Mesenchymal stem cell of the bone marrow (primary cell): Measurements from ENCODE around the genes ISLR2, ARID3B and SCAMP5.

DNA sequence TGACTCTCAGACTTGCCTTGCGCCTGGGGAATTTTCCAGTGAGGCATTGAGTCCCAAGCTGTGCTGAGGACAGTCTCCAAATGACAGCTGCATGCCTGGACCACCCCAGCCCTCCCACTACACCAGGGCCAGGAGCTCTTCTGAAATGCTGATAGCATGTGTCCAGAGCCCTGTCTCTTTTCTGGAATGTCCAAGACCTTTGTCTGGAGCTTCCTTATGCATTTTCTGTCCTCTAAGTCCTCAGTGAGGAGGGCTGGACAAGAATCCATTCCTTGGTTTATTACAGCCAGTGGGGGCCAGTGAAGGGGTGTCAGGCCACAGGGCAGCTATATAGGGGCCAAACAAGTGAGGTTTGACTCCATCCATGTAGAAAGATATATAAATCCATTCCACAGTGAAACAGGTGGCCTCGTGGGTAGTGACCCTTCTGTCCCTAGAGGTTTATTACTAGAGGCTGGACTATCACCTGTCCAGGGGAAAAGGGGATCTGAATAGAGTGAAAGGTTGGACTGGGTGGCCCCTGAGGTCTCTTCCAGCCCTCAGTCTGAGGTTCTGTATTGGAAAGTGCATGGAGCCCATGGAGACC lies 40.2 kb downstream of the PML start:
- CAGE, long polyA plus RNA = no peak

GRCh38 chr15:74040311-74041076 lies 41.9 kb downstream of the GOLGA6A start:
- CAGE, long polyA plus RNA = no peak

GRCh38 chr15:74129789-74130734 lies at the start of gene ISLR2:
TSS of gene ISLR2 (plus strand) at chr15:74130586.
- CAGE, long polyA plus RNA = no peak

GRCh38 chr15:74378736-74379268 lies 11.4 kb upstream of the CYP11A1 start:
- CAGE, long polyA plus RNA = no peak

DNA sequence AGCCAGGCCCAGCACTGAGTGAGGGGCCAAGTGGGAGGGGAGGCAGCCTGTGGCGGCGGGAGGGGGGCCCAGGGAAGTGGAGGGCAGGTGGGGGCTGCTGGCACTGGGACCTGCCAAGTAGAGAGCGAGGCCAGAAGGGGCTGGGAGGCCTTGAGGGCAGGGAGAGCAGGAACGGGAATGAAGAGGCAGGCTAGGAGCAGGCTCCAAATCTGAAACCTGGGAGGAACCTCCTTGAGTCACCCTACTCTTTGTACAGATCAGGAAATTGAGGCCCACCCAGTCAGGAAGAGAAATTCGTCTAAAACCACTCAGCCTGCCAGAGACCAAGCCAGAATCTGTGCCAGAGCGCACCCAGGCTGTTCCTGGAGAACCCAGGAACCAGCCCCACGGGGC lies 14.6 kb upstream of the CYP11A1 start:
- CAGE, long polyA plus RNA = no peak

GRCh38 chr15:74385667-74386091 lies 18.2 kb upstream of the CYP11A1 start:
- CAGE, long polyA plus RNA = no peak

GRCh38 chr15:74402851-74403510 lies 30.8 kb downstream of the SEMA7A start:
- CAGE, long polyA plus RNA = no peak

DNA sequence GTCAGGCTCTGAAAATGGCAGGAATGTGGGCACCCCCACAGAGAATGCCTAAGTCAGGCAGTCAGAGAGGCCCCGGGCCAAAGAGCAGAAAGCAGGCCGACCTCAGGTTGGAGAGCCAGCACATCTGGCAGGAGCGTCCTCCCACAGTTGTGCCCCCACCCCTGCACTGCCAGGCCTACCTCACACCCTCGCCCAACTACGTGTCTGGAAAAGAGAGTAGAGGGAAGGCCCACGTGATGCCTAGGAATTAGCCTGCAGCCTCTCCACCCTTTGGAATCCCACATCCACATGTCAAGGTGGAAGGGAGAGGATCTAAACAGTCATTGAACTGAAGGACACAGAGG lies 10.7 kb downstream of the SEMA7A start:
- CAGE, long polyA plus RNA = no peak

GRCh38 chr15:74423751-74424532 lies 9.8 kb downstream of the SEMA7A start:
- CAGE, long polyA plus RNA = no peak

DNA sequence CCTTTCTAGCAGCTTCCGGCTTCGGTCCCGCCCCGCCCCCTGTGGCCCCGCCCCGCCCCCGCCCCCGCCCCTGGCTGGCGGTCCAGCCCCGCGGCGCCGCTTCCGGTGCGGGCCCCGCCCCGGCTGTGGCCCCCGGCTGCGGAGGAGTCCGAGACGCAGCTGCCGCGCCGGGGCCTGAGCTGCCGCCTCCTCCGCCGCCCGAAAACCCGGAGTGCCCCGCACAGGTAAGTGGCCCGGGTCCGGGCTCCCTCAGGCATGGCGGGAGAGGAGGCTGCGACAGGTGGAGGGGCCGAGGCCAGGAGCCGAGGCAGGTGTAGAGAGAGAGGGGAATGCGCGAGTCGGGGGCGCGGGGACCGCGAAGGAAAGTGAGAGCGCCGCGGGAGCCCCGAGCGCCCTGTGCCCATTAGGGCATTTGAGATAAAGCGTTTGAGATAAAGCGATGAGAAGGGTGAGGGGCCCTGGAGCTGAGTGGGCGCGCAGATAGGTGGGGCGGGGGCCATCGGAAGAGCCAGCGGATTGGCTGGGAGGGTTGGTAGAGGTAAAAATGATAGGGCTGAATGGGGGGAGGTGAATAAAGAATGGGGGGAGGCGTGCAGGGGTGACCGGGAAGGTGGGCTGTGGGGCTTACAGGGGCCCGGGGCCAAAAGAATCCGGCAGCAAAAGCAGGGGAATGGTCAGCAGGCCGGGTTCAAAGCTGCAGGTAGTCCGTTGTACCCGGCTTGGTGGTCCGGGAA lies at the start of gene ARID3B:
ARID3B (plus strand) TSS at position 114 of the 734 bp plus-strand sequence.
- CAGE, long polyA plus RNA = no peak

GRCh38 chr15:74634495-74635419 lies 19.1 kb downstream of the CLK3 start:
- CAGE, long polyA plus RNA = no peak

GRCh38 chr15:74776870-74778050 lies 4.6 kb upstream of the CSK start:
- CAGE, long polyA plus RNA = no peak

DNA sequence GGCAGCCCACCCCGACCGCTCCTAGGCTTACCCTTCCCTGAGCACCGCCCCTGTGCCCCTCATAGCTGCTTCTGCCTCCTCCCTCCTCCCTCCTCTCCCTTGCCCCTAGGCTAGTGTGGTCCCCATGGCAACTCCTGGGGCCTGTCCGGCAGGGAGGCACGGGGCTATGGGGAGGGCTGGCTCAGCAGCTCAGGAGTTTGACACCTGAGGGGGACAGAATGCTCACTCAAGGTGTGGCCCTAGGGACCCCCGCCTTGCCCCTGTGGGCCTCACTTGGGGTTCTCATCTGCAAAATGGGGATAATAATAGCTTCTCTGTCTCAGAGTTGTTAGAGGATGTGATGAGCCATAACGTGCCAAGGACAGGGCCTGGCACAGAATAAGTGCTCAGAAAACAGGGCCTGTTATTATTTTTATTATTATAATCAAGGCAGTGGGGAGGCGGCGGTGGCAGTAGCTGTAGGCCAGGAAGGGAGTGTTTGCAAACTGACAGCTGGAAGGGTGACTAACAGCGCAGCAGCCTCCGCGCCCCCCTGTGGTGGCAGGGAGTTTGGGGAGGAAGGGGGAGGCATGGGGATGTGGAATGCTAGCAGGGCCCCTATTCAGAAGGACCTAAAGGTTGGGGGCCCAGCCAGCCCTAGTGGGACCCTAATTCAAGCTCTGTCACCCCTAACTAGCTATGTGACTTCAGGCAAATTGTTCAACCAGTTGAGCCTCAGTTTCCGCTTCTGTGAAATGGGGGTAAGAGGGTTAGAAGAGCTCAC lies 11.6 kb downstream of the CSK start:
- CAGE, long polyA plus RNA = no peak

- CAGE, long polyA plus RNA = no peak
These were observed 9.1 kb upstream of the LMAN1L start for GRCh38 chr15:74803556-74803815.

DNA sequence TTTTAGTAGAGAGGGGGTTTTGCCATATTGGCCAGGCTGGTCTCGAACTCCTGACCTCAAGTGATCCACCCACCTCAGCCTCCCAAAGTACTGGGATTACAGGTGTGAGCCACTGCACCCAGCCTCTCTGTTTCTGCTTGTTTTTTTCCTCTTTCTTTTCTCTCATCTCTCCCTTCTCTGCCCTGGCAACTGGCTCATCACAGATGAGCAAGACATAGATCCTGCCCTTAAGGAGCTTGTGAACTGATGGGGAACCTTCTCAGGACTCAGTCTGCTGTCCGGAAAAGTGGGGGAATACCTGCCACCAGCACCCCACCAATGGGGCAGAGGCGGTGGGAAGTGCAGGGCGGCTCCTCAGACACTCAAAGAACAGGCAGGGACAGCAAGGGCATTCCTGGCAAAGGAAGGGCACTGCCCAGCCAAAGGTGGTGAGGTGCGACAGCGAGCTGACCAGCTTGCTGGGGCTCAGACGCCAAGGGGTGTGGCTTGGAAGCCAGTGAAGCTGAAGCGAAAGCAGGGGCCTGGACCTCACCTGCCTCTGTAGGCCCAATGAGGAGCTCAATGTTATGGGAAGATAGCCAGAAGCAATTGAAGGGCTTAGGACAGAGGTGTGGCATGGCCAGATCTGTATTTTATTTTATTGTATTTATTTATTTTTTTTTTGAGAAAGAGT lies 4.7 kb upstream of the LMAN1L start:
- CAGE, long polyA plus RNA = no peak

DNA sequence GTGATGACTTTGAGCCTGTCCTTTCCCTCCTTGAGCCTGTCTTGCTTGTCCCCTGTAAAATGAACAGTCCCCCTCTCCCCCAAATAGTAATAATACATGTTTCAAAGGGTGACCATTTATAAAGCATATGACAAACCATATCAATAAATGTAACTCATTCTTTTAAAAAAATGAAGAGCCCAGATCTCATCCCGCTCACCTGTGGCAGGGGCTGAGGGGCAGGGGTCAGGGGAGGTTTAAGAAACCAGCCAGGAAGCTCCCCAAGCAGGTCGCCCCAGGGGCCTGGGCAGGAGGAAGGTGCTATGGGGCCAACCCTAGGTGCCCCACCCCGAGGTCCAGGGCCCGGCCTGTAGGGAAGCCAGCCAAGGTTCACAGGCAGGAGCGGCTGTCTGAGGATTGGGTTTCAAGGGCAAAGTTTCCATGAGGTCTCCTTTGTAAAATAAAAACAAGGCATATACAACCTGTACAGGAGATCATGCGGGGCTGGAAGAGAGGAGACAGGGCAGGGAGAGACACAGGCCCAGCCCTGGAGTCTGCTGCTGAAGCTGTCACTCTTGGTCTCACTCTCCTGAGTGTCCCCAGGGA lies 5.3 kb downstream of the CPLX3 start:
- CAGE, long polyA plus RNA = no peak

- CAGE, long polyA plus RNA = no peak
These were observed 5.2 kb downstream of the SCAMP2 start for GRCh38 chr15:74867849-74868515.

DNA sequence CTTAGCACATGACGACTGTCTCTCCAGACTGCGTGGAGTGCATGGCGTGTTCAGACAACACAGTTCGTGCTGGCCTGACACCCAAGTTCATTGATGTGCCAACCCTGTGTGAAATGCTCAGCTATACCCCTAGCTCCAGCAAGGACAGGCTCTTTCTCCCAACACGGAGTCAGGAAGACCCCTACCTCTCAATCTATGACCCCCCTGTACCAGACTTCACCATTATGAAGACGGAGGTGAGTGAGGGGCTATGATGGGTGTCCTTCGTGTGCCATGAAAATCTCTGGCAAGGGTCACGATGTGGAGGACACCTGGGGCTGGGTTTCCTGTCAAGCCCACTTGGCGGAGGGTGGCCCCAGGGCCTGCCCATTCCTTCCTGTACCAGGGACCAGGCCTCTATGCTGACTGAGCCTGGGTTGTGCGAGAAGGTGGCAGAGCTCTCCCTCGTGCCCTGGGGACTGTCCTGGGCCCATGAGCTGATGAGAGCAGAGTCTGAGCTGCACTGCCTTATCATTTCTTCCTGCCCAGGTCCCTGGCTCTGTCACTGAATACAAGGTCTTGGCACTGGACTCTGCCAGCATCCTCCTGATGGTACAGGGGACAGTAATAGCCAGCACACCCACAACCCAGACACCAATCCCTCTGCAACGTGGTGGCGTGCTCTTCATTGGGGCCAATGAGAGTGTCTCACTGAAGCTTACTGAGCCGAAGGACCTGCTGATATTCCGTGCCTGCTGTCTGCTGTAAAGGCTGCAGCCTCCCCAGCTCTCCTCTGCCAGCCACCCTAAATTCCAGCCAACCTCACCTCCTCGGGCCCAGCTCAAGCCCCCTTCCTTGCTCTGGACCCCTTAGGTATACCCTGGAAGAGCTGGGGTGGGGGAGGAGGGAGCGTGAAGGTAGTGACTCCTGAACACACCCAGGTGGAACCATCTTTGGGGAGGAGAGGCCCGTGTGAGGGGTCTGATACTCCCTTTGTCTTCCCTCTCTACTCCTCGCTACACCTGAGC lies 7.4 kb downstream of the MPI start:
- CAGE, long polyA plus RNA = no peak

DNA sequence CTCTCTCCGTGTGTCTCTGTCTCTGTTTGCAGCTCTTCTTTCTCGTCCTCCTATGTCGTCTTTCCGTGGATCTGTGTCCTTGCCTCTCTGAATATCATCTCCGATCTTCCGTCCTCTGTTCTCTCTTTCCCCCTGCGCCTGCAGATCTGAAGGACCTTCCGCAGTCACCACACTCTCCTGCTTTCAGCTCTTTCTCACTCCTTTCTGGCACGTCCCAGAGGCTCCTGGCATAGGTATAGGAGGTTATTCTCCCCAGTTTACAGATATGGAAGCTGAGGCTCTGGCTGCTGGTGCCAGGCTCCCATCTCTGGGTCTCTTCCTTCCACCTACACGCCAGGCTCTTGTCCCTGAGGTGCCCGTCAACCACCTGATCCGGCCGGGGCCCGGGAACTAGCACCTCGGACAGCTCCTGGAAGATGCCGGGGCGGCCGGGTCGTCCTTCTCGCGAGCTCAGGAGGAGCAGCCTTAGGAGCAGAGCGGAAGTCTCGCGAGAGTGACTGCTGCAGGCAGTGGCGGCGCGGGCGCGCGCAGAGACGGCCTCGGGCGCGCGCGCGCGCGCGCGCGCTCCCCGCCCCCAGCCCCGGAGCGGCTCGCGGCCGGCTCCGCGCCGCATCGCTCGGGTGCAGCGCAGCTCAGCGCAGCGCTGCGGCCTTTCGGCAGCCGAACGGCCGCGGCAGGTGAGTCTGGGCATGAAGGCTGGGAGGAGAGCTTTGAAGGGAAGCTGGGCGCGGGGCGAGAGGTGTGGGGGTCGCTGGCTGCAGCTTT lies at the start of gene SCAMP5:
SCAMP5 (plus strand) TSS at position 567 of the 765 bp plus-strand sequence.
- CAGE, long polyA plus RNA = no peak

- CAGE, long polyA plus RNA = no peak
These were observed 306 bp downstream of the PPCDC start for GRCh38 chr15:75023723-75024068.